Brain (tissue), 1 donor: ENCODE data around the gene GRID2IP.

GRCh38 chr7:6011296-6011976, 2.4 kb downstream of the AIMP2 start:
- RRBS: no CpG with 5 or more reads among the region's 6 CpGs

DNA sequence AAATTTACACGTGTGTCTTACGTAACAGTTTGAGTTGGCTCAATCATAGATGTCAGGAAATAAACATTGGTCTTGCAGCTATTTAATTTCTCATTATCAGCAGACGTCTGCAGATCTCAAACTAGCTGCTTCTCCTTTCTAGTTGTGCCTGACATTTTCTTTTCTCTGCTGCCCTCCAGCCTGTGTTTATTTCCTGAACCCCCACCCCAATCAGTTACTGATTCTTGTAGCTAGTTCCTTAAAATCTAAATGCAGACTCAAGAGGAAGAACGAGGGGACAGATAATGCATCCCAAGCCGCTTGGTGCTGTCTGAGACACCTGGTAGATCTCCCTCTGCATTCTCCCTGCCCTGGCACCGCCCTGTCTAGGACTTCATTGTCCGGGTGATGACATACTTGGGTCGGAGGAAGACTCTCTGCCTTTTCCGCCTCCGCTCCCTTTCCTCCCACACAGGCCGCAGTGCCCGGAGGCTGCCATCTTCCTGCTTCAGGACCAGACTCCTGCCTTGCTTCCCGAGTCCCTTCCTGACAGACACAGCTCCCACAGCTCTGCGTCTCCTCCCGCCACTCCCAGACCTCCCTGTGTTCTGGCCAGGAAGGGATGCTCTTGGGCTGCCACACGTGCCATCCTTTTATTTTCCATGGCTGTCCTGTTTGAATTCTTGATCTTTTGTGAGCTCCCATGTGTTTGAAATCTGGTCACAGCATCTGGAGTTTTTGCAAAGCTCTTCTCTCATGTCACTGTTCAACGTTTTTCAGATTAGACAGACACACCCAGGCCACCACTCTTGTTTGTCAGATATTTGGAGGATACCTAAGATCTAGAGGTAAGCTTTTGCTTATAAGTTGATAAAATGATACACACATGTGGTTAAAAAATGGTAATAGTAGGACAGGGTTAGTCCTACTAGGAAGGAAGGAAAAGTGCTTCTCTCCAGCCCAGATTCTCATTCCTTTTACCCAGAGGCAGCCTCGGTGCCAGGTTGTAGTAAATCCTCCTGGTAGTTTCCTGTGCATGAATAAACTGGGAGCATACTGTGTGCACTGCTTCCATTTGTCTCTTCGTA, 35.0 kb downstream of the USP42 start:
- RRBS: 74% methylated on average over 5 of the region's 19 CpGs

- RRBS: 42% methylated on average over 12 of the region's 41 CpGs
Observed at GRCh38 chr7:6170581-6171099, 65.9 kb downstream of the USP42 start.

- RRBS: no CpG with 5 or more reads among the region's 7 CpGs
Observed at GRCh38 chr7:6243051-6243770, 29.2 kb downstream of the CYTH3 start.

DNA sequence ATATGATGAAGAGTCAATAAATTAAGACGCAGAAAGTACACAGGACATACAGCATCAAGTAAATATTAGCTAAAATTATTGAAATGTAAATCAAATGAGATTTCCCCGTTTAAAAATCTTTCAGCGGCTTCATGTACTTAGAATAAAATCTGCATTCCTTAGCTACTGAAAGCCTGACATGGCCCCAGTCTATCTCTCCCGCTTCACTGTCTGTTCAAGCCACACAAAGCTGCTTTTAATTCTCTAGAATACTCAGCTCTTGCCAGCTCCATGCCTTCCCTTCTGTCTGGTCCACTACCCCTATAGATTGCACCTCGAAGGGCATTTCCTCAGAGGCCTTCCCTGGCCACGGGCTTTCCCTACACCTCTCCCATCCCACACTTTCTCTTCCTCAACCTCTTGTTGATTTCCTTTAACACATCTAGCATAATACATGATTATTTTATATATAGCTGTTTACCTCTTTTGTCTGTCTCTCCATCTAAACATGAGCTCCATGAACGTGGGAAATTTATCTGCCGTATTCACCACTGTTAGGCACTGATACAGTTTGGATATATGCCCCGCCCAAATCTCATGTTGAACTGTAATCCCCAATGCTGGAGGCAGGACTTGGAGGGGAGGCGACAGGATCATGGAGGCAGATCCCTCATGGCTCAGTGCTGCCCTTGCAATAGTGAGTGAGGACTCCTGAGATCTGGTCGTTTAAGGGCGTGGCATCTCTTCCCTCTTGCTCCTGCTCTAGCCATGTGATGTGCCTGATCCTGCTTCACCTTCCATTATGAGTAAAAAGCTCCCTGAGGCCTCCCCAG, 5.9 kb downstream of the CYTH3 start:
- RRBS: no CpG with 5 or more reads among the region's 12 CpGs

DNA sequence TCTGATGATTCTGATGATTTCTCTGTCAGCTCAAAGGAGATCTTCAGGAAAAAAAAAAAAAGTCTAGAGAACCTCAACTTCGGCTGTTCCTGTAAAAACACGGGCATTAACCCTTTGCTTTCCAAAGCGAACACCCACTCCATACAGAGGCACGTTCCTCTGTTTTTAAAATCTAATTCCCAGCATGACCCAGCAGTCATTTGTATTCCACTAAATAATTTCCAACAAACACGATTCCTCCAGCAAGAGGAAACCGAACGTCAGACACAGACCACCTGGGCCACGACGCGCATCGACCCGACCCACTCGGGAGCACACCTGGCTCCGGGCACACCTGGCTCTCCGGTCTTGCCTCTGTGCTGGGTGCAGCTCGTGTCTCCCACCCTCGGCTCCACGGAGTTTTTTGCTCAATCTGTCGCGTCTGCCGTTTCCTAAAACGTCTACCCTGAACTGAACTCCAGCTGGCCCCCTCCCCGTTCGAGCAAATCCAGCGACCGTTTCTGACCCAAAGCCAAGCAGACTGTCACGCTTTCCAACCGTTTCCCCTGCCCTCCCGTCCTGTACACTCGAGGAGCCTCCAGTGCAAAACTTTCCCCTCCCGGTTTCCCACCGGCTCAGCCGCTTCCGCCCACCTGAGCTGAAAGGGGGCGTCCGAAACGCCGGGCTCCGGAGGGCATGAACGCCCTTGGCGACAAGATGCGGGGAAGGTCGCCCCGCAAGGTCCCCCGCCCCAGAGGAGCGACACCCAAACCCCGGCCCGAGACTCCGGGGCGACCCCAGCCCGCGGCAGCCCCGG, 788 bp downstream of the CYTH3 start:
- RRBS: 2% methylated on average over 15 of the region's 53 CpGs

GRCh38 chr7:6391746-6392306, 17.5 kb downstream of the RAC1 start:
- RRBS: no CpG with 5 or more reads among the region's 11 CpGs

DNA sequence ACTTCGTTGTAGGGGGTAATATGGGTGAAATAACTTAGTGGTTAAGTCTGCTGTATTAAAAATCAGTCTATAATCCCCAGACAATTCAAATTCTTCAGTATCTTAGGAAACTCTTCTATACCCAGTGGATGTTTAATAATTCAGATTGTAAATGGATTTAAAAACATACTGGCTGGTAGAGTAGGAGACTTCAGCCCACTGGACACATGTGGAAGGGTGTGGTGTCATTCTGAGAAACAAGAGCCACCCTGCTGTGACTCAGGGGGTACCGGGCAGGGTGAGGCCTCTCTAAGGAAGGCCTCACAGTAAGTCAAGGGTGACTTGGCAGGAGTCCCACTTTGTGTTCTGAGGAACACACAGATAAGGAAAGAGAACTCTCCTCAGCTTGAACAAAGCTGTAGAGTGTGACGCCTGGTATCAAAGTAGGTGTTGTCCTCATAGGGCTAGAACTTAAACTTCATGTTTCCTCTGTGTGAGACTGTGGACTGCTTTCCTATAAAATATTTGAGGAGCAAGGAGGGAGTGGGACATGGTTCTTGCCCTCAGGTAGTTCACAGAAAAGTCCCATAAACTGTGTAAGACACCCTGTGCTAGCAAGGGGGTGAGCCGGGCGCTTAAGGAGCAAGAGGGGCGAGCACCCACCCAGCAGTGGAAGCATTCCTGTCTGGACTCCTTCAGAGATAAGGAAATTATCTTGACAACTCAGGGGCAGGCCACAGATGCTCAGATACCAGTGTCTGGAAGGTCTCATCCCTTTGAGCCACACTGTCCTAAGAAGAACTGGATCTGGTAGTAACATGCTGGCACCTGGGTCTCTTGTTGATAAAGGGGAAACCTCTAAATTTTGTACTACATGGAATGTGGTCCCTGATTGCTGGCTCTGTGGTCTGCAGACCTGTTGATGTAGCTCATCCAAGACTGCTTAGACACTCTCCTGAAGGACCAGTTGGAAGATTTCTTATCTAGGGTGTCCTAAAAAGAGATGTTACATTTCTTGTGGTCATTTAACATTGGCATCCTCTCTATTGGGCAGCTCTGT, 19.2 kb downstream of the RAC1 start:
- RRBS: no CpG with 5 or more reads among the region's 6 CpGs

DNA sequence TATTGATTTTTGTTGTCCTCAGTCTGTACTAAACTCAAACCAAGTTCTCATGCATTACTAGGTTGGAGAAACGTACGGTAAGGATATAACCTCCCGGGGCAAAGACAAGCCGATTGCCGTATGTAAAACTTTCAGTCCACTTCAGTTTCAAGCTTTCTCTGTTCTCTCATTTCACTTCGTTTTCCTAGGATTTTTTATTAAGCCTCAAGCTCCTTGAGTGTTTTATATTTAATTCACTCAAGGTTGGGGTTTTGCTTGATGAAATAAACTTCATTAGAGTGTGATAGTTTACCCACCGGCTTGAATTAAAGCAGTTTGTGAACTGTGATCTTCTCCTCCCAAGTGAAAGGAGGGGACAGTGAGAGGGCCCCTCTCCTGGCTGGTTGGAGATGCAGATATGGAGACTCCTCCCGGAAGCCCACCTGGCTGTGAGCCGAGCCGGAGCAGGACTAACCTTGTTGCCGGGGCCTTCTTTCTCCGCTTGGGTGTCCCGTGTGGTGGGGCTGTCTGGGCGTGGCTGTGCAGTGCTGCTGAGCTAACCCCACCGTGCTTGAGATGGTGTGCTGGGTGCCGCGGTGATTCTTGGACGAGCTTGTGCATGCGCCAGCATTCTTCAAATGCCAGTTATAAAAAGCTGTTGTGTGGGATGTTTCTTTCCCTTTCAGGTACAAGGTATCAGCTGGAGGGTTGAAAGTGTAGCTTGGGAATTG, 24.4 kb downstream of the RAC1 start:
- RRBS: 56% methylated on average over 3 of the region's 19 CpGs

GRCh38 chr7:6412556-6413374, 35.0 kb downstream of the DAGLB start:
- RRBS: no CpG with 5 or more reads among the region's 19 CpGs

DNA sequence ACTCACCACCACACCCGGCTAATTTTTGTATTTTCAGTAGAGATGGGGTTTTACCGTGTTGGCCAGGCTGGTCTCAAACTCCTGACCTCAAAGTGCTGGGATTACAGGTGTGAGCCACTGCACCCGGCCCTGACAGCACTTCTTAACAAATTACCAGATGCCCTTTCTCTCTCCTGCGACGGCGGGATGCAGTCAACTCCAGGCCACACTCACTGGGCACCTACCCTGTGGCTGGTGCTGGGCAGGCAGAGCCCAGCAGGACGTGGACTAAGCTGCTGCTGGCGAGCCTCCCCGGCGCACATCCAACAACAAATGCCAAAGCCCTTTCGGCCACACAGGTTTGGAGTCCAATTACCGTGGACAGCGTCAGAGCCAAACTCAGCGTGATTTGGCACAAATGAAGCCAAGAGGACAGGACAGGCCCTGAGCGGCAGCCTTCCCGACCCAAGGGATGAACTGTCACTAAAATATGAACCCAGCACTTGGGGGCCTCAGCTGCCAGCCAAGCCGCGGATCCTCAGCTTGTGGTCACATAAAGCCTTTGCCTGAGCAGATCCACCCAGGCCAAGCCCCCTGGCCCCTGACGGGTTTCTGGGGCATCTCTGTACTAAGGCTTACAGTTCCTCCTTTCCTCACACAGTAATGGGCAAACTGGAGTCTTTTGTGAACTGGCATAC, 28.4 kb downstream of the DAGLB start:
- RRBS: no CpG with 5 or more reads among the region's 19 CpGs

GRCh38 chr7:6481773-6482982, 1.8 kb downstream of the KDELR2 start:
- RRBS: no CpG with 5 or more reads among the region's 23 CpGs

- RRBS: 83% methylated on average over 7 of the region's 24 CpGs
Observed at GRCh38 chr7:6551180-6551565, at the start of gene GRID2IP. GRID2IP (minus strand) TSS chr7:6551461.

DNA sequence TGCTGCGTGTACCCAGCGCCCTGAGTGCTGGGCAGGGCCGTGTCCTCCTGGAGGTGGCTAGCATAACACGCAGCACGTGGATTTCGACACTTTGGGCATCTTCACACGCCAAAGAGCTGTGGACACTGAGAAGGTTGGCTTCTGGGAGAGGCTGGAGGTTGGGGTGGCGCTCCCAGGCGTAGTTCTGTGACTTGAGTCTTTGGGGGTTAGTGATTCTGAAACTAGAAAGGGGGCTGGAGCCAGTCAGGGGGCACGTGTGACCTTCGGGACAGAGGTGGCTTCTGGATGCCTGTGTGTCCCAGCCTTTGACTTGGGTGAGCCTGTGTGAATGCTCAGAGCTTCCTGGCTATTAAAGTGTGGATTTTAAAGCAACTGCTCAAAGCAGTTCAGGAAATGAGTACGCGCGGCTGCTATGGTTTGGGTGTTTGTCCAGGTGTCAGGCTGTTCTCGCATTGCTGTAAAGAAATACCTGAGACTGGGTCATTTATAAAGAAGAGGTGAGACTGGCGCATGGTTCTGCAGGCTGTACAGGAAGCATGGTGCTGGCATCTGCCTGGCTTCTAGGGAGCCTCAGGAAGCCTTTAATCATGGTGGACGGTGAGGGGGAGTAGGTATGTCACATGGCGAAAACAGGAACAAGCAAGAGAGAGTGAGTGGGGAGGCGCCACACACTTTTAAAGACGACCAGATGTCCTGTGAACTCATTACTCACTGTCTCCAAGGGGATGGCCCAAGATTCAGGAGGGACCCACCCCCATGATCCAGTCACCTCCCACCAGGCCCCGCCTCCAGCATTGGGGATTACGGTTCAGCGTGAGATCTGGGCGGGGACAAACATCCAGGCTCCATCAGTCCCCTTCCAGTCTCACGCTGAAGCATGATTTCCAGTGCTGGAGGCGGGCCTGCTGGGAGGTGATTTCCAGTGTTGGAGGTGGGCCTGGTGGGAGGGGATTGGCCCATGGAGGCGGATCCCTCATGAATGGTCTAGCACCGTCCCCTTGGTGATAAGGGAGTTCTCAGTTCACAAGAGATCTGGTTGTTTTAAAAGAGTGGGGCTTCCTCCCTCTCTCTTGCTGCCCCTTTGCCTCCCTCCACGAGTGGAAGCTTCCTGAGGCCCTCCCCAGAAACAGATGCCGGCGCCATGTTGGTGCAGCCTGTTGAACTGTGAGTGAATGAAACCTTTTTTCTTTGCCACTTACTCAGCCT, 3.1 kb downstream of the ZNF316 start:
- RRBS: no CpG with 5 or more reads among the region's 31 CpGs

DNA sequence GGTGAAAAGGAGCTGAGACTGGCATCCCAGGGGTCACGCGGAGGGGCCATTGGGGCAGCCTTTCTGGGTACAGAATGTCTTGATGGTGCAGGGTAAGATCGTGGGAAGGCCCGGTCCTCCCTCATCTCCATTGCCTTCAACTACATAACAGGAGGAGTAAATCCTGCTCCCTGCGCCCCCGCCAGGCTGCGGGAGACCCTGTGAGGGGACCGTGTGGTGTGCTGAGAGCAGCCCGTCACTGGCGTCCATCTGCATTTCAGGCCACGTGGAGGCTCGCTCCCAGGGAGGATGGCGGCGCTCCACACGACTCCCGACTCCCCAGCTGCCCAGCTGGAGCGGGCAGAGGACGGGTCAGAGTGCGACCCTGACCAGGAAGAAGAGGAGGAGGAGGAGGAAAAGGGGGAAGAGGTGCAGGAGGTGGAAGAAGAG, 5.0 kb downstream of the ZNF316 start:
- RRBS: no CpG with 5 or more reads among the region's 19 CpGs

DNA sequence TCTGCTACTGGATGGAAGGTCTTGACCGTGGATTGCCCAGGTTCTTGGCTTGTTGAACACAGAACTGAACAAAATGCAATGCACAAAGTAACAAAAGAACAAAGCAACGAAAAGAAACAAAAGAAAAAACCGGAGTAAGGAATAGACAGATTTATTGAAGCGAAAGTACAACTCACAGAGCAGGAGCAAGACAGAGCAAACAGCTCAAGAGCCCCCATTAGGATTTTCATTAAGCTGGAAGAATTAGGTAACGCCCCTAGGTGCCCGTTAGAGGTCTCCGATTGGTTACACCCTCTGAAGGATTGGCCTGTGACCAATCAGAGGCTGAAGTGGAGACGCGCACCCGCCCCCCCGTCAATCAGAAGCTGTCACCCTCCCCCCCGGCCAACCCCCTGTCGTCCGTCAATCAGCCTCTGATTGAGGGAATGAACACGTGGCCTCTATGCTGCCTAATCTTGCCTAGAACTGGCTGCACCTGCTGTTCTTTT, 1.0 kb upstream of the CCZ1B start:
- RRBS: no CpG with 5 or more reads among the region's 15 CpGs

DNA sequence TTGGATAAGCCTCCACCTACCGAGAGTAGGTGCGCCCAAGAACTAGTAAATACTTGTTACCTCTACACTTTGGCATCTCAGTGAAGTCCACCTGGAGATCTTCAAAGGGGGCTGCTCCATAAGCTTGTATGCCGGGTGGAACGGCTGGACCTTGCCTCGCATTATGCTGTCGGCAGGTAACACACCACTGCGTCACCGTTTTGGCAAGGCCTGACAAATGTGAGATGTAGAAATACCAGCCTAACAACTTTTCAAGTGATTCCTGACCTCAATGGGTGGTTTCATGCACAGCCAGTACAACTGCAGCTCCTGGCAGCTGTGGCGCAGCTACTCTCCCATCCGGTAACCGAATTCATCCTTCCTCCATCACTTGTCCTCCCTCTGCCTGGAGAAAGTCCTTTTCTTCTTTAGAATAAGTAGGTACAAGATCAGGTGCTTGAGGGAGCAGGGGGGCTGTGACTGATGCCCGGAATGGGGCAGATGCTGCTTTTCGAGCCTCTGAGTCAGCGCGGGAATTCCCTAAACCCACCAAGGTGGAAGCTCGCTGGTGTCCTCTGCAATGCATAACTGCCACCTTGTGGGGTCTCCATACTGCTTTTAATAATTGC, 127.8 kb upstream of the CCZ1B start:
- RRBS: no CpG with 5 or more reads among the region's 16 CpGs

DNA sequence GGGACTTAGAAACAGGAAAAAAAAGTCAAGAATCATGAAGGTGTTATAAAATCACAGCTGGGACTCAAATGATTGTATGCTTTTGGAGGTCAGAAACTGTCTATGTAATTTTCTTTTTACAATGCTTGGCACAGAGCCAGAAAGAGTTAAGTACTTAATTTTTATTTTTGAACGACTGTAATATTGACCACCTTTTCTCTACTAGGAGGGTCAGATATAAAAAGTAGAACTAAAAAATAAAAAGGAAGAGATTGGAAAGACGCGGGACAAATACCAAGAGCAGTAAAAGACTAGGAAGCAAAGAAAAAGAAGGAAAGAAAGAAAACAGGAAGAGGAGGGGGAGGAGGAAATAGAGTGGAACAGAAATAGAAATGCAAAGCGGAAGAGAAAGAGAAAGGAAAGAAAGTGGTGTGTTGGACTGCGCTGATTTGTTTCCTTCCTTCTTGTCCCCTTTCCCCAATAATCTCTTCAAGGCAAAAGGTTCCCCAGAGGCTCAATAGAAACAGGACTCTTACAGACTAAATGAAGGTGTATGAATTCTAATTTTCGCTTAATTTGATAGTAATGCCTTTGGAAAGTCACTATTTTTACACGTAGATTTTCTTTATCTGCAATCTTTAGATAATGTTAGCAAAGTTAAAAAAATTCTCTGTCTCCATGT, 23.1 kb upstream of the C1GALT1 start:
- RRBS: no CpG with 5 or more reads among the region's 7 CpGs

GRCh38 chr7:7238323-7239114, 56.2 kb downstream of the C1GALT1 start:
- RRBS: no CpG with 5 or more reads among the region's 5 CpGs

GRCh38 chr7:7357536-7358274, 175.4 kb downstream of the C1GALT1 start:
- RRBS: no CpG with 5 or more reads among the region's 9 CpGs